LNCaP clone FGC (cell line): ENCODE measurements around the genes GRAMD2B, LMNB1, C5orf63 and CTXN3.

DNA sequence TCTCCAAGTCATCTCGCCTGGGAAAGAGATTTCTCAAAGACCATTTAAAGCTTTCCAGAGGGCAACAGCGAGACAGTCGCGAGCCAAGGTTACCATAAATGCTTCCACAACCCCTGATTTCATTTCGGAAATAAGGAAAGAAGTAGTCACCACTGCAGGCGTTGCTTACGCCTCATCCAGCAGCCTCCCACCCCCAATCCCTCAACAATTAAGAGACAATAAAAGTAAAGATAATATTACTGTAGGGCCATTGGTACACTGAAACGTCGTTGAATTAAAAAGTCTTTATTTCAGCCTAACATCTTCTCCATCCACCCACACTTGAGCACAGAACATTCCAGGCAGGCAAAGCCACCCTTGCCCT, 1.0 kb upstream of the SNCAIP start:
- RRBS, 2 experiments, result no CpG with 5 or more reads among the region's 9 CpGs

DNA sequence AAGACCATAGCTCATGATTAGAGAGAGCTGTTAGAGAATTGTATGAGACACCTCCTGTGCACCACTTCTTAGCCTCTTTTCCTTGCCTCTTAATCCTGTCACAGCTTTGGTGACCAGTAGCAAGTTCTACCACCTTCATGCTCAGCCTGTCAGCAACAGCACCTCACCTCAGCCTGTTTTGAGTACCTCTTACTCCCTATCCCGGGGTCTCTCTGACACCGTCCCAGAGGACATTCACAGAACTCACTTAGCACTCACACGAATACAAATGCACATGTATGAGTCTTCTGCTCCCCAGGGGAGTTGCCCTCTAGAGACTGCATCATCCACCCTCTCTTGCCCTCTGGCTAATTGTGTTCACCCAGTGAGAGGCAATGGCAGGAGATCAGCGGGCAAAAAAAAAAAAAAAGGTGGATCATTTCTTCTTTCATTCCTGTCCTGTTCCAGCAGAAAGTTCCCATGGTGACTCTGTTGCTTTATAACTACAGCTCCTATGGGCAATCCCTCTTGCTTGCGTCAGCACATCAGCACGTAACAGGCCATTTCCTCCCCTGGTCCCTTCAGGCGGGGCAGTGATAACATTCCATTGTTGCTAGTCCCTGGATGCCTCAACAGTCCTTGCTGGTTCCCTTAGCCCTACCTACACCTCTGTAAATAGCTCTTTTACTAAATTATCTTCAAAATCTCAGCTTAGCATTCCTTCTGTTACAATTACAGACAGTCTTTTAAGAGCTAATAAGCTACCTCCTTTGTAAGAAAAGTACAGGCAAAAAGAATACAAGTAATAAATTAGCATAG, 23.5 kb upstream of the SNX2 start:
- RRBS, 2 experiments, result no CpG with 5 or more reads among the region's 7 CpGs

GRCh38 chr5:122849404-122850687, 4.4 kb downstream of the SNX24 start:
- RRBS, 2 experiments, result no CpG with 5 or more reads among the region's 5 CpGs

DNA sequence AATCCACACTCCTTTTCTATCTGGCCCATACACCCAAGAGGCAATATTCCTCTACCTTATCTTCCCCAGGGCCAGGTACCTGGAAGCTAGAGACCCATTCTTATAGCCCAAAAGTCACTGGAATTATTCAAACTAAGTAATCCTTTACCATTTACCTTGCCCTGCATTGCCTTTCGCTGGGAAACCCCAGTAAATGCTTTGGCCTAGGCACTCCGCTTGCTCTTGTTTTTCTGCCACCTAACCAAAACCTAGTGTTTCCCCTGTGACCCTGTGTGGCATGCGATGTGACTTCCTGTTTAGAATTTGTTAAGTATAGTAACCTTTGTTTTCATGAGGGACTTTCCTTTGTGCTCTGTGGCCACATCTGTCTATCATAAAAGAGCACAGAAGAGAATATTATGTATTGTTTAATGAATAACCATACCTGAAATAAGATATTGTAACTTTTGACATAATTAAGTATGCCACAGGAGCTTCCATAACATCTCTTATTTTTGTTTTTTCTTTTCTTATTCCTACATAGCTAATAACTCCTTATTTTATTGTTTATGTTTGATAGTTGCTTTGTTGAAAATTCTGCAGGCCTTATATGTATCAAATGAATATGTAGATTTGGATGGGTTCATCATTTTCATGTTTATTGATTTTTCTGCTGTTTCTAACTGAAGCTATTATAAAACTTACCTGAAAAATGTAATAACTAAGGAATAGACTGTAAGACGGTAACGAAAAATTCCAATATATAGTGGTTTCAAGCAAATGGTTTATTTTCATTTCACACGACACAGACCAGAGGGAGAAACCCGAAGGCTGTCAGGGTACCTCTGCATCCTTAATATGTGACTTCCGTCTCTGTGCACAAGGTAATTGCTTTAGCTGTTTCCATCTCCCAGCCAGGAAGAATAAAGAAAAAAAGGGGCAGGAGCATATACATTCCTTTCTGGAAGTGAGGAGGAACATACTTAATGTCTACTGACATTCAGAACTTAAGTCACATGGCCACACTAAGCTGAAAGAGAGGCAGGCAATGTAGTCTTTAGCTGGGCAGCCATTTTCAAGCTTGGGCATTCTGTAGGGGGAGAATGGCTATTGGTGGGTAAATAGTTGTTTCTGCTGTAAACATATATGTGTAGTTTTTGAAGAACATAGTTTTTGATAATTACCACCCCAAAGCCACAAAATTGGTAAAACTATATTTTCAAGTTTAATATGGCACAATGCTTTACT, 37.9 kb downstream of the CSNK1G3 start:
- RRBS, 2 experiments, result no CpG with 5 or more reads among the region's 8 CpGs

- RRBS, 2 experiments, result no CpG with 5 or more reads among the region's 5 CpGs
These were observed 403.0 kb downstream of the ZNF608 start for GRCh38 chr5:124343438-124343933.

GRCh38 chr5:124806299-124806934, 60.0 kb upstream of the ZNF608 start:
- RRBS, 2 experiments, result no CpG with 5 or more reads among the region's 10 CpGs

GRCh38 chr5:125209507-125209980, 463.1 kb upstream of the ZNF608 start:
- RRBS, 2 experiments, result no CpG with 5 or more reads among the region's 2 CpGs

- RRBS, 2 experiments, result no CpG with 5 or more reads among the region's 3 CpGs
These were observed 745.6 kb upstream of the ZNF608 start for GRCh38 chr5:125491949-125492461.

GRCh38 chr5:126210867-126211496, 212.2 kb upstream of the GRAMD2B start:
- RRBS, 2 experiments, result no CpG with 5 or more reads among the region's 7 CpGs

DNA sequence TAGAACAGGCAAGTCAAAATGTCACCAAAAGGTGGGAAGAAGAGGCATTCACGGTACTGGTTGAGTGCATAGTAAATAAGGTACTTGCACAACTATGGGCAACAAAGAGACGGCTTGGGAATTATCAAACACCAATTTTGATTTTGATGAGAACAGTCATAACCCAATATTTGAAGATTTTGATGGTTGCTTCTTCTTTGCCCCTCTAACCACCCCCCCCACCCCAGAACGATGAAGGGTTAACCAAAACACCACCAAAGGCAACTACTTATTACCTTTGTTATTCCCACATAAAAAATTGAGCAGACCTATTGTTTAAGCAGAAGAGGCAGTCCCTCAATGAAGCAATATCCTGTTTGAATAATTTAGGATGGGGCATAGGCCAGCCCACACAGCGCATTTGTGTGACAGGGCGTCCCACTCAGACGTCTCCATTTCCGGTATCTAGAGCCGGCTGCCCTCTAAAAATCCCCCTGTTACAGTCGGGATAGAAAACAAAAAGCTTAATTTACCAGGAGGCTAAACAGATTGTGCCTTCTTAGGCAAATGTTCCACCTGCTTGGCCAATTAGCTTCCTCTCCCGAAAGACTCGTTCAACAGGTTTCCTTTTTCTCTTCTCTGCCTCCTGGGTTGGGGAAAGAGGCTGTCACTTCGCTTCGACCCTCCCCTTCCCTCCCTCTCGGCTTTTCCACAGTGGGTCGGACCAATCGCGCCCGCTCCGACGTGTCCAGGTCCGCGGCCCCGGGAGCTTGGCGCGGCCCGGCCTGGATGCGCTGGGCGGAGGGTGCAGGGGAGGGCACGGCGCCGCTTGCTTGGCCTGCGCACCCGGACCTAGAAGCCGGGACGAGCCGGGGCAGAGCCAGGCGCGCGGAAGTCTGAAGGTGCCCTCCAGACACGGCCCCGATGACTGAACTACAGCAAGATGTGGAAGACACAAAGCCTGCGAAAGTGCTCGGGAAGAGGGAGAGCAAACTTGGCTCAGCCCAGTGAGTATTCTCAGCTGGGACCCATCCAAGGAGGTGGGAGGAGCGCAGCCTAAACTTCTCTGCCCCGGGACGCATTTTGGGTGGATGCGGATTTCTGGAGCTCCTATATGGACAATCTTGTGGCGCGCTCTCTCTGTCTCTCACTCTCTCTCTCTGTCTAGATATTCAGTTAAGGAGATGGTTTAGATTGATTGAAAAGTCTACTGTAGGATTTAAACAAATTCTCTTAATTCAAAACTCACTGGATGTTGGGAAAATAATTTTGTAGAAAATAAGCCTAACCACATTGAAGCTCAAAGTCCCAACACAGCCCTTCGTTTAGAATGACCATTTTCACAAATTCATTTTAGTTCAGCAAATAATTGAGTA, at the start of gene GRAMD2B:
GRAMD2B (plus strand) TSS at position 706 of the 1,355 bp plus-strand sequence.
- RRBS, 2 experiments, result 0 to 1% methylated on average over 8 of the region's 50 CpGs

- RRBS, 2 experiments, result no CpG with 5 or more reads among the region's 6 CpGs
These were observed 7.4 kb downstream of the ALDH7A1 start for GRCh38 chr5:126587558-126587990.

DNA sequence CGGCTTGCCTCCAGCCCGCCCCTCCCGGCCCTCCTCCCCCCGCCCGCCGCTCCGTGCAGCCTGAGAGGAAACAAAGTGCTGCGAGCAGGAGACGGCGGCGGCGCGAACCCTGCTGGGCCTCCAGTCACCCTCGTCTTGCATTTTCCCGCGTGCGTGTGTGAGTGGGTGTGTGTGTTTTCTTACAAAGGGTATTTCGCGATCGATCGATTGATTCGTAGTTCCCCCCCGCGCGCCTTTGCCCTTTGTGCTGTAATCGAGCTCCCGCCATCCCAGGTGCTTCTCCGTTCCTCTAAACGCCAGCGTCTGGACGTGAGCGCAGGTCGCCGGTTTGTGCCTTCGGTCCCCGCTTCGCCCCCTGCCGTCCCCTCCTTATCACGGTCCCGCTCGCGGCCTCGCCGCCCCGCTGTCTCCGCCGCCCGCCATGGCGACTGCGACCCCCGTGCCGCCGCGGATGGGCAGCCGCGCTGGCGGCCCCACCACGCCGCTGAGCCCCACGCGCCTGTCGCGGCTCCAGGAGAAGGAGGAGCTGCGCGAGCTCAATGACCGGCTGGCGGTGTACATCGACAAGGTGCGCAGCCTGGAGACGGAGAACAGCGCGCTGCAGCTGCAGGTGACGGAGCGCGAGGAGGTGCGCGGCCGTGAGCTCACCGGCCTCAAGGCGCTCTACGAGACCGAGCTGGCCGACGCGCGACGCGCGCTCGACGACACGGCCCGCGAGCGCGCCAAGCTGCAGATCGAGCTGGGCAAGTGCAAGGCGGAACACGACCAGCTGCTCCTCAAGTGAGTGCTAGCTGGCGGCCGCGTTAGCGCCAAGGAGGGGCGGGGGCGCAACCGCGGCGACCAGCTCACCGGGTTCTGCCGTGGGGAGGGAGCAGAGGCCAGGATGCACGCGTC, at the start of gene LMNB1:
LMNB1 (plus strand) TSS at position 49 of the 894 bp plus-strand sequence.
- RRBS, 2 experiments, result 1% methylated on average over 18 of the region's 112 CpGs

DNA sequence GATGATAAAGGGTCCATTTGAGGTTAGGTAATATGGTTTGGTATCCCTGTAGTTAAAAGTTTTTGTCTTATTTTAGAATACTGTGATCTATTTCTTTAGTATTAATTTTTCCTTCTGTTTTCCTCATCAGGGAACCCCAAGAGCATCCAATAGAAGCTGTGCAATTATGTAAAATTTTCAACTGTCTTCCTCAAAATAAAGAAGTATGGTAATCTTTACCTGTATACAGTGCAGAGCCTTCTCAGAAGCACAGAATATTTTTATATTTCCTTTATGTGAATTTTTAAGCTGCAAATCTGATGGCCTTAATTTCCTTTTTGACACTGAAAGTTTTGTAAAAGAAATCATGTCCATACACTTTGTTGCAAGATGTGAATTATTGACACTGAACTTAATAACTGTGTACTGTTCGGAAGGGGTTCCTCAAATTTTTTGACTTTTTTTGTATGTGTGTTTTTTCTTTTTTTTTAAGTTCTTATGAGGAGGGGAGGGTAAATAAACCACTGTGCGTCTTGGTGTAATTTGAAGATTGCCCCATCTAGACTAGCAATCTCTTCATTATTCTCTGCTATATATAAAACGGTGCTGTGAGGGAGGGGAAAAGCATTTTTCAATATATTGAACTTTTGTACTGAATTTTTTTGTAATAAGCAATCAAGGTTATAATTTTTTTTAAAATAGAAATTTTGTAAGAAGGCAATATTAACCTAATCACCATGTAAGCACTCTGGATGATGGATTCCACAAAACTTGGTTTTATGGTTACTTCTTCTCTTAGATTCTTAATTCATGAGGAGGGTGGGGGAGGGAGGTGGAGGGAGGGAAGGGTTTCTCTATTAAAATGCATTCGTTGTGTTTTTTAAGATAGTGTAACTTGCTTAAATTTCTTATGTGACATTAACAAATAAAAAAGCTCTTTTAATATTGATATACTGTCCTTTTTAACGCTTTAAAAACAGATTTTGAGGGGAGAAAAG, 59.4 kb downstream of the LMNB1 start:
- RRBS, 2 experiments, result no CpG with 5 or more reads among the region's 5 CpGs

DNA sequence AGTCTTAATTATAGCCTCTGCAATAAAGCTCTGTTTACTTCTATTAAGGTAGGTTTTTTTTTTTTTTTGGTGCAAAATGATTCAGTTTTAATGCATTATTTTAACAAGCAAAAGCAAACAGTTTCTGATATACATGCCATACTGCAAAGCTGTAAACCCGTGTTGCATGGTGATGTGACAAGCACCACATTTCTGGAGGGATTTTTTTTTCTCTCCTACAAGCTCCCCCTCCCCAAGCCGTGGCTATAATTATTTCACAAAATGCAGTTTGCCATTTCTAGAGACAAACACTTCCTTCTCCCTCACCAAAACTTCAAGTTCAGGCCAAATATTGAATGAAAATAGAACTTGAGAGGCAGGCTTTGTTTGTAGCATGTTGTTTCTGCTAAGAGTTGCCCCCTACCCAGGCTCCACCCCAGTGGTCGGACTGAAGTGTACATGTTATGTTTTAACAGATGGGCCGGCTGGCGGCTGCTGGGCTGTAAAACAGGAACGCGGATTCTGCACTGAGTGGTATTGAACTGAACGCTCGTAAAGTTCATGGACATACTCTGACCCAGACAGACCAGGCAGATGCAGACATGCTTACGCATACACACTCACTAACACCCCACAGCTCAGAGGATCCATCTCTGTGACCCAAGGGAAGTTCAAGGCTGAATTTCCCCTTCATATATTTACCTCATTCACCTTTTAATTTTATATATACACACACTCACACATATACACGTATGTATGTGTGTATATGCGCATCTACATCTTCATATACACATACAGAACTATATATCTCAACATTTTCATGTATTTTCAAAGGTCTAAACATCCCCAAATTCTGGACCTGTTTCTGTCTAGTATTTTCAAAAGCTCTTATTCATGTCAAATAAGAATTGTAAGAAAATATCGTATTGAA, 1.6 kb downstream of the MARCHF3 start:
- RRBS, 2 experiments, result no CpG with 5 or more reads among the region's 13 CpGs

GRCh38 chr5:127041539-127041903, 11.2 kb upstream of the MARCHF3 start:
- RRBS, 2 experiments, result no CpG with 5 or more reads among the region's 3 CpGs

GRCh38 chr5:127072857-127073664, at the start of gene C5orf63:
C5orf63 (minus strand) TSS chr5:127073502.
- RRBS, 2 experiments, result no CpG with 5 or more reads among the region's 49 CpGs

GRCh38 chr5:127285630-127285951, 5.0 kb upstream of the MEGF10 start:
- RRBS, 2 experiments, result no CpG with 5 or more reads among the region's 1 CpG

GRCh38 chr5:127648907-127649396, at the start of gene CTXN3:
CTXN3 (plus strand) TSS chr5:127649082.
- RRBS, 2 experiments, result no CpG with 5 or more reads among the region's 7 CpGs

GRCh38 chr5:127858195-127858908, 155.2 kb downstream of the CCDC192 start:
- RRBS, 2 experiments, result no CpG with 5 or more reads among the region's 4 CpGs

DNA sequence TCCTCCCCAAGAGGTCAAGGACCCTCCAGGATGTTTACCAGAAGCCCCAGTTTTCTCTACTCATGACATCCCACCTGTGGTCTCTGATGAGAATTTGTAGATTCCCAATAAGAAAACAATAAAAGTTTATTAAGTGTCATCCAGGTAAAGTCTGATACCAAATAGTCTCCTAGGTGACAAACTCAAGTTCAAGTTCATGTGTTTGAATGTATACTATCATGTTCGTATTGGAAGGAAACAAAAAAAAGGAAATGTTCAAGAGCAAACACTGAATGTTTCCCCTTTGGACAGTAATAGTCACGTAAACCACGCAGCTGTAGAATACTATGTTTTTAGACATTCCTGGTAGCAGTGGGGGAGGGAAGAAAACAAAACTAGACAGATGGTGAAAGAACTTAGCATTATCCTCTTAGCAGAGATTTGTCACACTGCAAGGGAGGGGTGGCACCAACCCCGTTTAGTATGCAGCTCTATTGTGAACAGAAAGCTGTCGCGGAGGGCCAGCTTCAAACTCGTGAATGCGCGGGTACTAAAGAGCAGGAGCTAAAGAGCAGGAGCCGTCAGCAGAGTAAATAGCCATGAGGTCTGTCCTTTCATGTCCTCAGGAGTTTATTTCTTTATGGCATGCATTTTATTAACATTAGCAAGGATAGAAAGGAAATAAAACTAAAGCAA, 142.1 kb upstream of the SLC12A2 start:
- RRBS, 2 experiments, result no CpG with 5 or more reads among the region's 10 CpGs